Cardiac septum (tissue), 1 donor: ENCODE results near the gene CXCL14.

DNA sequence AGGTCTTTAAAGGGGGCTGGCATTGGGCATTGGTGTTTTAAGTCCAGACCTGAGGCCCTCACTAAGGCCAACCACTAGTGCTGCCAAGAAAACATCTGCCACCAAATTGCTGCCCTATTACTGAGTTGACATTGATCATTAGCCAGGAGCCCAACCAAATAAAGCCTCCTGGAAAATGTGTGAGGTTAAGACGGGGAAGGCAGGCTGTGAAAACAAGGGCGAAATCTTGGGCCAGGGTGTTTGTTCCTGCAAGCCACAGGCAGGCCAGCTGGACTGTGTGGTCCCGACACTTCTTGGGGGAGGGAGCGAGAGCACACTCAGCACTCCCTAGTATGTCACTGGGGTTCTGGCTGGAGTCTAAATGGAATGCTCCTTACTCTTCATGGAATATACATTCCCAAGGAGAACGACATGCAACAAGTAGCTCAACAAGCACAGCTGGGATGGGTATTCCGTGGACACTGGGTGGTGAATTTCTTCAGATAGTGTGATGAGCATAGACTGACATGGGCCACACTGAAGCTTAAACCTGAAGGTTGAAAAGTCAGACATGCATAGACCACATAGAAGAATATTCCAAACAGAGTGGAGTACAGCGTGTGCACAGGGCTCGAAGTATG, 5.2 kb downstream of the JADE2 start:
- PRO-cap = no peak

DNA sequence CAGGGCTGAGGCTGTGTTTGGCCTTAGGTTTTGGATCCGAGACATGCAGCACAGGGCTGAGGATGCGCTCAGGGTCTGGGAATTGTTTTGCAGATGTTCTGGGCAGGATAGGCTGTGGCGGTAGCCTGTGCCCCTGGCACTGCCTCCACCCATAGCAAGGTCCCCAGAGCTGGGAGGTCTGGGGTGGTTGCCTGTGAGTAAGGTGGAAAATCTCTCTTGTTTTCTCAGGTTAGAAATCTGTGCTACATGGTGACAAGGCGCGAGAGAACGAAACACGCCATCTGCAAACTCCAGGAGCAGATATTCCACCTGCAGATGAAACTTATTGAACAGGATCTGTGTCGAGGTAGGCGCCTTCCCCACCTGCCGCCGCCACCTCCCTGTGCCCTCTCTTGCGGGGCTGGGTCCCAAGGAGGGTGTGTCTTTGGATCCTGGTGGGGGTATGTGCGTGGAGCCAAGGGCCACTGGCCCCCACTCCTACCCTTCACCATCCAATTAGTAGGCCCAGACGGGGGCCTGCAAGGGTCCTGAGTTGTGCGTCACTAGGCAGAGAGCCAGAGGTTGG, 48.0 kb downstream of the JADE2 start:
- PRO-cap = no peak

DNA sequence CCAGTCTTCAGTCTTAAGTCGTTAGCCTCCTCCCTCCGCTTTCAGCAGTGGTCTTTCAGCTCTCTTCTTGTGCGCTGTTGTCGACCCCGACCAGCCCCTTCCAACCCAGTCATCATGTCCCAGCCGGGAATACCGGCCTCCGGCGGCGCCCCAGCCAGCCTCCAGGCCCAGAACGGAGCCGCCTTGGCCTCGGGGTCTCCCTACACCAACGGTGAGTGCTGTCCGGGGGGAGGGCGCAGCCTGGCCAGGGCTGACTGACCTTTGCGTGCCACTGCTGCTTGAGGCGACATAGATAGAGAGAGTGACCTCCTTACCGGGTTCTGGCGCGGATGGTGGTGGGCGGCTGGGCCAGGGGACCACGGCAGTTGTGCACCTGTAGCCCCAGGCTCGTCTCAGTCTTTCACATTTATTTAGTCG, 386 bp downstream of the SEC24A start:
- PRO-cap = no peak

GRCh38 chr5:134661005-134661755, 12.6 kb downstream of the SEC24A start:
- PRO-cap = no peak

DNA sequence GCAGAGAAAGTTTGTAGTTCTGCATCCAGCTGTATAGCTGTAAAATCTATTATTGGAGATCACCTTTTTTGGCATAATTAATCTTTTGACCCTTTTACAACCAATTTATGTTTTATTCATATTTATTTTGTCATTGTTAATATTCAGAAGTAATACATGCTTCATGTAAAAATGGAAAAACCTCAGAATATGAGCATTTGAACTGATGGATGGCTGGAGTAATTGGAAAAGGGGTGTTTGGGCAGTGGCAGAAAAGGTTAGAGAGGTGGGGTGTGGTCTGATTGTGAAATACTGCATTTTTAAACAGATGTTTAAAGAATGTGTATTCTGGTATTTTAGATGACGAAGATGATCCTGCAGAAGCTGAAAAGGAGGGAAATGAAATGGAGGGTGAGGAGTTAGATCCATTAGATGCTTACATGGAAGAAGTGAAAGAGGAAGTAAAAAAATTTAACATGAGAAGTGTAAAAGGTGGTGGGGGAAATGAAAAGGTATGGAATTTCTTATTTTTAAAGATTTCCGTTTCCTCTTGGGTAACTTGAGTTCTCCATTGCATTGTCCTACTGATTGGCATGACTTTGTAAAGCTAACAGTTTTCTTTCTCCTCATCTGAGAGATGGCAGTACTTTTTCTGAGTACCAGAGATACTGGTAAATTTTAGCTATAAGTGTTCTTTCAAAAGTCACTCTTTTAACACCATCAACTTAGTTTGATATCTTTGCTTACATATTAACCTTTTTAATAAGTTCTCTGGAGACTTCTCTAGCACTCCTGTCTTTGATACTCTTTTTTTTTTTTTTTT, 18.9 kb downstream of the DDX46 start:
- PRO-cap = no peak

DNA sequence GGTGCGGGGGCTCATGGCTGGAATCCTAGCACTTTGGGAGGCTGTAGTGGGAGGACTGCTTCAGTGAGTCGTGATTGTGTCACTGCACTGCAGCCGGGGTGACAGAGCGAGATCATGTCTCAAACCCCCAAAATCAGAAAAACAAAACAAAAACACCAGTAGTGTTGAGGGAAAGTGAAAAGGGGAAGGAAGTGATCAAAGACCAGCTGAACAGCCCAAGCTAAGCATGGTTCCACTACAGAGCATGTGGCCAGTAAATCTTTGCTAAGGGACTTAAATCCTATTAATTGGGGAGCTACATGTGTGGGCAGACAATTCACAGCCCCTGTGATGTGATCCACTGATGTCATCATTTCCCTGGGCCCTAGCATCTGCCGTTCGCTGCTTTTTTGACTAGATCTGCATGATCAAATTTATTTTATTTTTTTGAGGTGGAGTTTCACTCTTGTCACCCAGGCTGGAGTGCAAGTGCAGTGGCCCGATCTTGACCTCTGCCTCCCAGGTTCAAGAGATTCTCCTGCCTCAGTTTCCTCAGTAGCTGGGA, 2.7 kb upstream of the PCBD2 start:
- PRO-cap = no peak

GRCh38 chr5:134935568-134935956, 30.6 kb downstream of the PCBD2 start:
- PRO-cap = no peak

GRCh38 chr5:134965558-134966061, 2.1 kb upstream of the CATSPER3 start:
- PRO-cap = no peak

DNA sequence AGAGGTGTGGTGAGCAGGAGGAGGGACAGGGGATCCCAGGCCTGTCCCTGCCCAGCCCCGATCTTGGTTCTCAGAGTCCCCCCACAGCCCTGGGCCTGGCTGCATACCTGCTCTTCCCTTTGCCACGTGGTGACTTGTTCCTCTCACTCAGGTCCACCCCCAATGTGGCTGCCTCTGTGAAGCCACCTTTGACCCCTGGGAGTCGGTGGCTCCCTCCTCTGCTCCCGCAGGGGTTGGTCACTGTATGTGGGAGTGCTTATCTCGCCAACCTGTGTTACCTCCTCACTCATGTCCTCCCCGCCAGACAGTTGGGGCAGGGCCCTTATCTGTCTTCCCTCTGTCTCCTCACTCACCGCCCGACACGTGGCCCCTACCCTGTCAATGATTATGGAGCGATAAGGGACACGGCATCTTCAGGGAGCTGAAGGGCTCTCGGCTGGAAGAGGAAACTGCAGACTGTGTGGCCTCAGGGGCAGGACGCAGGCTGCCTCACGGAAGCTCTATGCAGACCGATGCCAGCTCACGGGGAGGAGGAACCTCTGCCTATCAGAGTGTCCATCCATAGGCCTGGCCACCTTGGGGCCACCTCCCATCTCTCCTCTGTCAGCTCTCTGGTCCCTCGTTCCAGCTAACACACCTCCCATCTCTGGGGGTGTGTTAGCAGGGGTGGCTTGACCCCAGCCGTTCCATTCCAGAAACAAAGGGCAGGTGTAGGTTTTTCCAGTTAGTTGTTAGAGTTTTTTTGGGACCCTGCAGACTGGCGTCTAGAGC, 100.1 kb upstream of the PITX1 start:
- PRO-cap = no peak

- PRO-cap = no peak
Measured at GRCh38 chr5:135191044-135191883, 157.2 kb upstream of the PITX1 start.

DNA sequence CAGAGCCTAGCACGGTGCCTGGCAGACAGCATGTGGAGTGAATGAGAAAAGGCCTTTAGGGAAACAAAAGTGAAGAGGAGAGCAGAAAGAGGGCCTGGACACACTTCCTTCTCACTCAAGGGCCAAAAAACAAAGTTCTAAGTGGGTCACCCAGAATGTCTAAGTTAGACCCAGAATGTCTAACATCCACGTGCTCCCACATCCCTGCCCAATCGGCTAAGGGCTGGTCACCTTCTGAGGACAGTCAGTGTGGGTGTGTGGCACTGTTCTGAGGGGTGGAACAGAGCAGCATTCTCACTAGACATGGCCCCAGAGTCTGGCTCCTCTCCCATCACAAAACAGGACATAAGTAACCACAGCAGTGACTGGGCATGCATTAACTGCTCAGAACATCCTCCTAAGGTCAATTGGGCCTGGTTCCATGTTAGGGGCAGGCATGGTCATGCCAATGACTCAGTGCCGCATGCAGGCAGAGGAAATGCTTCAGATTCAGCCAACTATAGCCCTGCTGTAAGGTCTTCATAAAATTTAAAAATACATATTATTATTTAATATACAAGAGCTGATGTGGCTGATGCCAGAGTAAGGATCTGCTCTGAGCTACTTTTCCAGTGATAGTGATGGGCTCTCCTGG, 13.0 kb downstream of the MACROH2A1 start:
- PRO-cap = no peak

GRCh38 chr5:135388924-135389342, 10.1 kb downstream of the MACROH2A1 start:
- PRO-cap = no peak

DNA sequence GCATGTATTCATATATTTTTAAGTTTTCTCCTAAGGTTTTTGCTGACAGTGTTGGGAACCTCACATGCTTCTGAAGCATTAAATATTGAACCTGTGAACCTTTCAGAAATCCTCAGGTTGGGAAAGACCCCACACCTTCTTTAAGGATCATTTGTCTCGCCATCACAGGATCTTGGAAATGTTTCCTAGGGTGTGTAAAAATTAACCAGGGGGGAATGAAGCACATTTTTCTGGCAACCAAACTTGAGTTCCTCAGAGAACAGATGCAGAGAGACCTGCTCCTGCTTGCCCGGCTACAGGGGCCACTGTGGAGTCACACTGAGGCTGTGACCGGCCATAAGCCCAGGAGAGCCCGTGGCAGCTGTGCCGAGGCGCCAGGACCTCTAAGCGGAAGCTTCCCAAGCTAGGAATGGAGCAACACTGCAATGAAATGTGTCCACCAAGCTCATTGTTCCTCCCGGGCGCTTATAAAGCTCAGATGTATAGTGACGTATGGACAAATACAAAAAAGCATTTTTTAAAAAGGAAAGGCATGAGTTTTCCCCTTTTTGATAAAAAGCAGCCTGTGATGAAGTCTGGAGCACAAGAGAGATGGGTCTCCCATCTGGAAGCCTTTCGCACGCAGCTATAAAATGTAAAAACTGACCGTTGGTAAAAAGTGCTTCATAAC, 7.6 kb downstream of the CXCL14 start:
- PRO-cap = no peak

- PRO-cap = unidirectional peak, minus-strand start at chr5:135578991
Measured at GRCh38 chr5:135578589-135579320, at the start of gene CXCL14. CXCL14 (minus strand) TSS chr5:135578991.

DNA sequence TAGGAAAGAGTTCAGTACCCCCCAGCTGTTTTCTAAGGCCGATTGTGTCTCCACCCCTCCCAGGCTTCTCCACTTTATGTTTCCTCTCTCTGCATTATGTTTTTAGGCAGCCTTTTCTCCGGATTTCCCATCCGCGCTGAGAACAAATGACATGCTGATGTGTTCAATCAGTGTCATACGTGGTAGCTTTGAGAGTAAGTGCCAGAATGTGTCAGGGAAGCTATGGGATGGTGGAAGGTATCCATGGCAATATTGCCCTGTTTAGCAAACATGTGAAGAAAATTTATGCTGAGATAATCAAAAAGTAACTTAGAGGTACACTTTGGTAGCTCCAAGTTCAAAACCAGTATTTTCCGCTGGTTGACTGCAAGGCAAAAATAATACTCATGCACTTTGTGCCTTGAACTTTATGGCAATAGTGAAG, 36.6 kb upstream of the LECT2 start:
- PRO-cap = no peak

- PRO-cap = no peak
Measured at GRCh38 chr5:136024346-136024547, 4.5 kb upstream of the TGFBI start.

- PRO-cap = no peak
Measured at GRCh38 chr5:136043684-136044554, 15.1 kb downstream of the TGFBI start.

GRCh38 chr5:136058194-136059039, 29.6 kb downstream of the TGFBI start:
- PRO-cap = no peak

DNA sequence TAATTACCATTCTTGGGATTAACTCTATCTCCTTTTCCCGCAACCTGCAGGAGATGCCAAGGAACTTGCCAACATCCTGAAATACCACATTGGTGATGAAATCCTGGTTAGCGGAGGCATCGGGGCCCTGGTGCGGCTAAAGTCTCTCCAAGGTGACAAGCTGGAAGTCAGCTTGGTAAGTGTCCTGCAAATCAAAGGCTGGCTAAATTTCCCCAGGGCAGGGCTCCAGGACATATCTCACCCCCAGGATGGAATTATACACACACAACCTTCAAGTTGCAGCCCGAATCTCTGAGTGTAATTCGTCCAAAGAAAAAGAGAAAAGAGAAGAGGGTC, 30.2 kb downstream of the TGFBI start:
- PRO-cap = no peak

DNA sequence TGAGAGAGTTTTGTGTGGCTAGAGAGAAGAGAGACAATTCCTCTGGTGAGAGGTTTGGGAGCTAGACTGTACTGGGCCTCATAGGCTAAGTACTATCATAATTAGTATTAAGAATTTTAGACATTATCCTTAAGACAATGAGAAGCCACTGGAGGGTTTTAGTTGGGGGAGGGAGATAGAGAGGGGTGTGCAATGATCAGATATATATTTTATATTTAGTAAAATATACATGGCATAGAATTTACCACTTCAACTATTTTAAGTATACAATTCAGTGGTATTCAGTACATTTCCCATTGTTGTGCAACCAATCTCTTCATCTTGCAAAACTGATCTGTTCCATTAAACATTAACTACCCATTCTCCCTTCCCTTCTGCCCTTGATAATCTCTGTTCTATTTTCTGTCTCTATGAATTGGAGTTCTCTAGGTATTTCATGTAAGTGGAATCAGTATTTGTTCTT, 38.5 kb downstream of the TGFBI start:
- PRO-cap = no peak